UCH-1 (cell line): Measurements from ENCODE around the gene AKAIN1.

DNA sequence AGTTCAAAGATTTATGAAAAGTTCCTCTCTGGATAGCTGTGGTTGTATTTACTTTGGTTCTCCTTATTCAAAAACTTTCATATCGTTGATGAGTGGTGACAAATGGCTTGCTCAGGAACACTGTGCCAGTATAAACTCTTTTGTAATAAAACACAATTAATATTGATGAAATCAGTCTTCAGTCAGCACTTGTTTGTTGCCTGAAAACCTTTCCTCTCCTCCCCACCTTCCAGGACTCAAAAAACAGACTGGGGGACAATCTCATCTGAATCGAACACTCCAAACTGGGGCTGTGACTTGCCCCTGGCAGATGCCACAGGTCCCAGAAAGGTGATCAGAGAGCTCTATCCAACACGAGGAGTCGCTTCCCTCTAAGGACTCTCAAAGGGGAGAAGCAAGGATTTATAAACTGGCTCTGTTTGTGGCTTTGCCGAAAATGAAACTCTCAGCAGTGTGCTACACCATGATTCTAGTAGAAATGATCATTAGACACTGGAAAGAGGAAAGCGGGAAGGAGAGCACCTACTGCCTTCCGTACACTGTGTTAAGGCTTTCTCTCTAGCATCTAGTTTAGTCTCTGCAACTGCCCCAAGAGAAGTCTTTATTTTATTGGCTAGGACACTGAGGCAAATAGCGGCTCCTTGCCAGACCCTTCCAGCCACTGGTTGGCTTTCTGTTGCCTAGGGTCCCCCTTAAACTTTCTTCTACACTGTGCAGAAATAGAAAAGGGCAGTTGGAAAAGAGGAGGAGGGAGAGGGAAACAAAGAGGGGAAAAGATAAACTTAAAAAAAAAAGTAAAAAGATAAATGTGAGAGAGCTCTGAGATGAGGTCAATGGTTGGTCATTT, 199.3 kb downstream of the TGIF1 start:
- RRBS = no CpG with 5 or more reads among the region's 8 CpGs

GRCh38 chr18:3872441-3873729, 422.9 kb downstream of the TGIF1 start:
- RRBS = no CpG with 5 or more reads among the region's 2 CpGs

DNA sequence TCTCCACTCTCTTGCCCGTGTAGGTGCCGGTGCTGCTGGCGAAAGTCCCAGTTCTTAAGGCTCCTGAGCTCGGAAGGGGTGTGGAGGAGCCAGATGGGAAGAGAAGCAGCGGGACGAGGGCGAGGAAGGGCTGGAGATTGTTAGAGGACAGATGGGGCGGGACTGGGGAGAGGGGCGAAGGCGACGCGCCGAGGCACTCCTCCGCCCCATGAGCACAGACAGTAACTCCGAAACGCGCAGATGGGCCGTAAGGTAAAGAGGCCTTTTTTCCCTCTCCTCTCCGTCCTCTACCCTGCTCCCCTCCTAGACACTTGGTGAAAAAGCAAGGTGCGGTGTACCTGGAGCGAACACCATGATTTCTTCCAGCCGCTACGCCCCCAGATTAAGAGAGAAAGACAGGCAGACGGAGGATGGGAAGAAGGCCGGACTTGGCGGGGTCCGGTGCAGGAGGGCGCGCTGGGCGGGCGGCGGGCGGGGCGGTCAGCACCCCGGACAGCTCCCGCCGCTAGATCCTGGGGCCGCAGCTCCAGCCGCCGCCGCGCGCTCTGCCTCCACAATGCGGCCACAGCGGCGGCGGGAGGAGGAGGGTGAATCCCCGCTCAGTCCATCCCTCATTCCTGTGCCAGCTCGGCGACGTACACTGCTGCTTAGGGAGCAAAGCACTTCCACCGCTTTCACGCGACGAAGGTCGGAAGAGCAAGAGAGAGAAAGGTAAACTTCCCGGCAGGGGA, at the start of gene AKAIN1:
Gene AKAIN1, minus strand, starts transcription at position 558 of the 731 bp plus-strand sequence.
- RRBS = 2% methylated on average over 9 of the region's 57 CpGs

DNA sequence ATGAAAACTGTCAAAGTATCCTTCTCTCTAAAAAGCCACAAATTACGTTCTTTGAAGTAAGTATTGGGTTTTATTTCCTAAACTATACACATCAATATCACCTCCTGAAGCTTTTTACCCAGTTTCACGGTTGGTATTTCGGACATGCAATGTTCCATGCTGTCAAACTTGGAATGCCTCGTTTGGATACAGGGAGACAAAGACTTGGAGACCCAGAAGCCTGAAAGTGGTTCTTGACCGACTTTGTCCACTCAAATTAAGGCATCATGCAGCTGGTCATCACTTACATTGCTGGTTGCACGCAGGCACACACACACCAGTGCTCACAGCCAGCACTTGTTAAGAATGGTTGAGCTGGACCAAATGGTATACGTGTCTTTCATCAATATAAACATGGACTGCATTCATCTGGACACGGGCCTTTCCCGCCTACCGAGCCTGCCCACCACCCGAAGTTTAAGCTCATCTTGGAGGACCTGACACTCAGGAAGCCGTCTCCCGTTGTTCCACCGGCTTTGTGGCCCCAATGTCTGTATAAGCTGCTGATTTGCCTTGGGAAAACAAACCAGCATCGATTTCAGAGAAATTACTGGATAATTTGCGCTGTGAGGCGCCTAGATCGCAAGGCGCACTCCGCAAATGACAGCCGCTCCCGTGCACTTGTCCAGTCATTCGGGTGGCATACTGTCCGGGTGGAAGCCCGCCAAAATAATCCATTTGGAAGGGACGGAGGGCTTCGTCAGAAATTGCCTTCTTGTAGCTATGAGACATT, 40.0 kb upstream of the AKAIN1 start:
- RRBS = no CpG with 5 or more reads among the region's 27 CpGs

DNA sequence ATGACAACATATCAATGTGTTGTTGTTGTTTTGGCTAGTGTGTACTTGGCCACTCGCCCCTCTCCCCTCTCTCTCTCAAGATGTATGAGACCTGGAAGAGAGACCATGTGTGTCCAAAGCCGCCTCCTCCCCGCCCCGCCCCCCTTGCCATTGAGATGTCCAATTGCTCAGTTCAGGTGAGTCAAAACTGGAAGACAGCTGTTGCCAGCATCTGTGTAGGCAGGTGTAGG, 1.2 kb downstream of the ZBTB14 start:
- RRBS = no CpG with 5 or more reads among the region's 4 CpGs

GRCh38 chr18:5294674-5295587, 595 bp downstream of the ZBTB14 start:
- RRBS = 3% methylated on average over 29 of the region's 122 CpGs

DNA sequence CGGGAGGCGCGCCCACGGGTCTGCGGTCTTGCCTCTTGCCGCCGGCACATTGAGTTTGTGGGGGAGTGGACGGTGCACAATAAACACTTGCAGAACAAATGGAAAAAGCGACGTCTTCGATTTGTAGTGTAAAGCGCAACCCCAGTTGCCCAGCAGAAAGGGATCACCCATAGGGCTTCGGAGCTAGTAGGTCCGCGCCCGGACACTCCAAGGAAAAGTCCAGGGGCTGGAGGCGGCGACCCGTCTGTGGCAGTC, 976 bp upstream of the ZBTB14 start:
- RRBS = 3% methylated on average over 7 of the region's 19 CpGs

DNA sequence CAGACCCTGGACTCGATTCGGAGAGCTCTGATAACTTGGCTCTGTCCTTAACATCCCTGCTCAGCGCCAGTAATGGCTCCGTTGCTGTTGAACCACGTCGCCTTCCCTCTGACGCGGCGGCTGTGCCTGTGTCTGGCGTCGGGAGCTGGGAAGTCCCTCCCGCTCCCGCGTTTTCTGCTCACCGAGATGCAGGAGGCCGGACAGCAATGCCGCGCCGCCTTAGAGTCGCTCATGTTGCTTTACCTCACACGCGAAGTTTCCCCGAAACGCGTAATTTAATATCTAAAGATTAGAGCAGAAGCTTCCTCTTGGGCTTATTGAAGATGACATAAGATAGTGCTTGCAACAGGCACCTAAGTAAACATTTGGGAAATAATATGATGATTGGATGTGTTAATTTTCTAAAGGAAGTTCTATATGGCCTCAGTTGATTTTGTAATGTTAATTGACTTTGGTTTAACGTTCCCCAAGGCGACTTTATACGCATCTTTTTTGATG, 1.4 kb upstream of the ZBTB14 start:
- RRBS = no CpG with 5 or more reads among the region's 28 CpGs

DNA sequence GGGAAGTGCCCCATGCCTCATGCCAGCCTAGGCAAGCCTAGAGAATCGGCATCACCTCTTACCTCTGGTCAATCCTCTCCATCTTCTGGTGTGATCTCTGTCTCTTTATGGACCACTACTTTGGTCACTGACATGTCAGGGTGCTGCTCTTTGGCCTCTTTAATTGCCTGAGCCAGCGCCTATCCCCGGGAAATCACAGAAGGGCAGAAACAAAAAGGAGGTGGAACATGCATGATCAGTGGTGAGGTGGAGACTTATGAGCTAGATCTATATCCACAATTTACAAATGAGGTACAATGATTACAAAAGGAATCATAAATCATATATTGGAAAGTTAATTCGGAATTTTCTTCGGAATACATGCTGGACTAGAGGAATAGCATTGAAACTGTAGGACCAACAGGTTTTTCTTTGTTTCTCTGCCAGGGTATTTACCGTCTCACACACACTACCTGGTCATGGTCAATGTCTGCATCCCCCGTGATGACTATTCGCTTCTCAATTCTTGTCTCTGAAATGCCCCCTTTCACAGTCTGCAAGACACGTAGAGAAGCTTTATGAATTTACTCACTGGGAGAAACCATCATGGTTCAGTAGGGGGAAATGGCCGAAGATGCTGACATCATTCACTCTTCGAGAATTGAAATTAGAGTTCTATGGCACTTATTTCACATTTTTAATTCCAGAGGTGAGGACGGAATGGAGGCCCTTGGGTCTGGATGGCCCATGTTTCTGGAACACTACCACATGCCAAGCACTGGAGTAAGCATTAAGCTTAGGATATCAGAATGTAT, 99.3 kb upstream of the ZBTB14 start:
- RRBS = no CpG with 5 or more reads among the region's 12 CpGs

DNA sequence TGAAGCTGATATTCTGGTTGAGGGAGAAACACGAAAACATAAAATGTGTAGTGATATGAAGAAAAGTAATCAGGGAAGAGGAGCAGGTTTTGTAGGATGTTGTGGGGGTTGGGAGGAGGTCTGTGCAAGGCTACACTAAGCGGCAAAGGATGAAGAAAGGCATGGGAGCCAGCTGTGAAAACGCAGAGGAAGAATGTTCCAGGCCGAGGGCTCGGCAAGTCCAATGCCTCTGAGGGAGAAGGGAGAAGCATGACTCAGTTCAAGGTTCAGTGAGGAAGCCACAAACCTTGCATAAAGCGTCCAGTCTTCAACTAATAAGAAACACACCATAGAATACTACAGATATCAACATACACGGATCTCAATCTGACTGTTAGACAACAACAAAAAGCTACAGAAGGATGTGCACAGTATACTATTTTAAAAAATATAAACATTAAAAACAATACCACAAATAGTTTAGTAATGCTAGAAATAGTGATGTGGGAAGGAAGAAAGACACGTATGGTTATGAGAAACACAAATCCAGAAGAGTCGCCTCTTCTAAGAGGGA, 16.2 kb downstream of the EPB41L3 start:
- RRBS = no CpG with 5 or more reads among the region's 9 CpGs

DNA sequence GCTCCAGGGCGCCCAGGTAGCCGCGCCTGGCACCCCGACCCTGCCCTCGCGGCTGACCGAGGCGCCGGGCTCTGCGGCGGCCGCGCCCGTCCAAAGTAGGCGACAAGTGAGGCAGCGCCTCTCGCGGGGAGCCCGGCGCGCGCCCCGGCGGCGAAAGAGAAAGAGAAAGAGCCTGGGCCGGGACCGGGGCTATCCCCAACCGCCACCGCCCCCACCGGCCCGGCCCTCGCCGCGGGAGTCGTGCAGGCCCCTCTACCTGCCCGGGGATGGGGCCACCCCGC, 319 bp downstream of the L3MBTL4 start:
- RRBS = 4% methylated on average over 23 of the region's 37 CpGs

- RRBS = no CpG with 5 or more reads among the region's 32 CpGs
Observed at GRCh38 chr18:6682781-6683715, 46.5 kb upstream of the ARHGAP28 start.

DNA sequence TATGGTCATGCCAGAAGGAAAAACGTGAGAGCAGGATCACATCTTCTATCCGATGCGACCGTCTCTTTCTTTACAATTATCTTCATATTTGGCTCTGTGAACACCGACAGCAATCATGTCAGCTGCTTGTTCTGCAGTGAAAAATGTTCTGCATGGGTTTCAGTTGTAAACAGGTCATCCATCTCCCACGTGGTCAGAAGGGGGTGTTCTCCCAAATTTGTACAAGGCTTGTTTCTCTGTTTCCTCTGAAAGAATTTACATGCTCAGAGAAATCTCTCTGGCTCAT, 106.2 kb upstream of the PTPRM start:
- RRBS = no CpG with 5 or more reads among the region's 6 CpGs

DNA sequence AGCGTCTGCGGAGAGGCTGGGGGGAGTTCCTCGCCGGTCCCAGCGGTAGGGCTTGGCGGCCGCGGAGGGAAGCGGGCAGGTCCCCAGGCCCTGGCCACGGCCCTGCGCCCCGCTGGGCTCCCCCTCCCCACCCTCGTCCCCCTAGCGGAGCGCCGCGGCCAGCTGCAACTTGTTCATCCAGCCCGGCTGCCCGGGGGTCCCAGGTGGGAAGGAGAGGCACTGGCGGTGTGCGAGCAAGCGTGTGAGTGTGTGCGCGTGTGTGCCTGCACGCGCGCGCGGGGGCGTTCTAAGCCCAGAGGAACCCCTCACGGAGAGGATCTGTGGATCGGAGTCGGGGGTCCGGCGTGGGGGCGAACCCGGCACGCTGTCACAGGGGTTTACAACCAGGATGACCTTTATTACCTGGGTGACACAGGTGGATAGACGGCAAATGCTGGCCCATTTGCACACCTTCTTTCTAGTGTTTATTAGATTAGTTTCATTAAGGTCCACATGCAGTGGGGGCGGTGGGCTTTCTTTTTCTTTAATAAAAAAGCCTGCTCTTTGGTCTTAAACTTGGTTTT, 1.4 kb downstream of the PTPRM start:
- RRBS = 10% methylated on average over 4 of the region's 40 CpGs

- RRBS = no CpG with 5 or more reads among the region's 4 CpGs
Observed at GRCh38 chr18:7872487-7872879, 305.4 kb downstream of the PTPRM start.

DNA sequence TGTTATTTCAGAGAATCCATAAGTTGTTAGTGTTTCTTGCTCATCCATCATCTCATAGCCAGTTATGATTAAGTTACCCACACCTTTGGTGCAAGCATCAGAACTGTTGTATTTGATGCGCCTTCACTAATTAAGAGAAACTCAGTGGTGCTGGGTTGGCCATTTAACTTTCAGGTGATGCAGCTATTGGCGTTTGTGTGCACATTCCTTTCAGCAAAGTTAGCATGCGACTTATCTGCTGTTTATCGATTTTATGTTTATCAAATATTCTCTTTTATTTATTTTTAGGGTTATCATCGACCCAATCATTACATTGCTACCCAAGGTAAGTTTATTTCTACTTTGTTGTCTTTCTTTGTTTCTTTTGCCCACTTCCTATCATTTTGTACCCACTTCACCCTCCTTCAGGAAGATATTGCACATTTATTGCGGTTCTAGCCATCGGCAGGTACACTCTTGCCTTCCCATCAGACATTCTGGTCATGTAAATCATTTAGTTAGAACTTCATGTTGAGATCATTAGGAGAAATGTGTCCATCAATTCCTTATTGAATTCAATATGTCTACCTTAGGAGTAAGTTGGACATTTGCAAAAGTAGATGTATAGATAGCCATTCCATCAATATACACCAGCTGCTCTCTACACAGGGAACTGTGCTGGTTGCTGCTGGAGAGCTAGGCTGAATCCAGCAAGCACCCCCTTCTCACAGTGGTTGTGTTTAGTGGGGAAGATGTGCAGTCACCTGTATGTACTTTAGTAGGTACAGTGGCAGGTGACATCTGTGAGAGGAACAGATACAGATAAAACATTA, 290.1 kb upstream of the RAB12 start:
- RRBS = no CpG with 5 or more reads among the region's 7 CpGs

- RRBS = no CpG with 5 or more reads among the region's 6 CpGs
Observed at GRCh38 chr18:8378146-8378449, 231.1 kb upstream of the RAB12 start.

- RRBS = no CpG with 5 or more reads among the region's 13 CpGs
Observed at GRCh38 chr18:8610395-8610878, 1.2 kb downstream of the RAB12 start.

- RRBS = no CpG with 5 or more reads among the region's 5 CpGs
Observed at GRCh38 chr18:8623700-8624347, 14.6 kb downstream of the RAB12 start.